HCT116 (cell line): ENCODE measurements around a stretch of chr5.

DNA sequence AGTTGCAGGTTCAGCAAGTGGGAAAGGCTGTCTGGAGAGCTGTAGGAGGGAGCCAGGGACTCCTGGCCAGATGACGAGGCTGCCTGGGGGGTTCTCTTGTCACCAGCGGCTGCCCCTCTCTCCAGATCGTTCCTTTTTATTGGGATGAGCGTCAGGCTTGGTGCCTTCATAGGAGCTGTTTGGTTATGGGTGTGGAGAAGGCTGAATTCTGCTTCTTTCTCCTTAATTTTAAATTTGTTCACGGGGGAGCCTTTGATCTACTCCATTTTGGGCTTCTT, 17.2 kb downstream of the SPRY4 start:
- RRBS = no CpG with 5 or more reads among the region's 5 CpGs

DNA sequence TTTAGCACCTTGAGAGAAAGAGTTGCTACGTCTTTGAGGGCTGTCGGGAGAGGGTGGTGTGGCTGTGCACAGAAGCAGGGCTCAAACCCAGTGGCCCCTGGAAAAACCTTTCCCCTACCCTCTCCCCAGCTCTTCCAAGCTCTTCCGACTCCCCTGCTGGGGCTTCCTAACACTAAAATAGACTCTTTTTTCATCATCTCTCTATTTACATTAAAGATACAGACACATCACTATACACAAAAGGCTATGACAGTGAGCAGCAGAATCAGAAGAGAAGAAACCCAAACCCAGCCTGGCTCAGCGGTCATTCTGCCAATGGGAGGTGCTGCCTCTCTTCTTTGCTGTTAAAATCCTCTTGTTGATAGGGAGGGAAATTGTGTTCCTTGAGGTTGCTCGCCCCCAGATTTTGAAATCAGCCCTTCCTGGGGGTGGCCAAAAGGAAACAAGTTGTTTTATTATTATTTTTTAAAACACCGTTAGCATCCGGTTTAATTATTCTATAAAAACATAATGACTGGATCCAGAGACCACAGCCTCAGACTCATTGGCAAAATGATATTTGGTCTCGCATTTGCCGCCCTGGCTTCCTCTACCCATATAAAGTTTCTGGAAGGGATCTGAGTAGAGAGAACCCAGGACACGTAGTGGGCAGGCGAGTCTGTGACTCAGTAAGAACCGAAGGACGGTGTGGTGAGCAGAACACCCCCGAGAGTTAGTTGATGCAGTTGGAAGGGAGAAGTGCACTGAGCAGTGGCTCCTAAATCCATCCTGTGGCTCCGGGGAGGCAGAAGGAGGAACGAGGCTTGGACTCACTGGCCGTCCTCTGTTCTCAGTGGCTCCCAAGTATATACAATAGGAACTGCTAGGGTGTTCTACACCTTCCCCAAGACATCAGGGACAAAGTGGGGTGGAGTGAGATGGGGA, 11.8 kb downstream of the SPRY4 start:
- RRBS = no CpG with 5 or more reads among the region's 17 CpGs

- RRBS = no CpG with 5 or more reads among the region's 2 CpGs
These were observed 109.0 kb upstream of the SPRY4 start for GRCh38 chr5:142433777-142434249.

DNA sequence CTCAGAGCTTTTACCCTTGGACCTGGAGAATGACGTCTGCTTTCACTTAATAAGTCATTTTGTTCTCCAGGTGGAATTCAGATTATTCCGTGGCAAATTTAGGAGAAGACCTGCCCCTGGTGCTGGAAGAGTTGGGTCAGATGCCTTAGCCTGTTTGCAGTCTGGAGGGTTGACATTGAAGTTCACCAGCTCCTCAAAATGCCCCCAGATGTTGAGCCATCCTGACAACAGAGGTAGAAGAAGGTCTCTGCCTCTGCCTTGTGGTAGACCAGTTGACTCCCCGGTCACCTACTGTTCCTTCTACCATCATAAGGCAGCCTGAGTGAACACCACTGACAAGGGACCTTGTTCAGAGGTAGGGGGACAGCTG, 176.5 kb downstream of the FGF1 start:
- RRBS = no CpG with 5 or more reads among the region's 3 CpGs

DNA sequence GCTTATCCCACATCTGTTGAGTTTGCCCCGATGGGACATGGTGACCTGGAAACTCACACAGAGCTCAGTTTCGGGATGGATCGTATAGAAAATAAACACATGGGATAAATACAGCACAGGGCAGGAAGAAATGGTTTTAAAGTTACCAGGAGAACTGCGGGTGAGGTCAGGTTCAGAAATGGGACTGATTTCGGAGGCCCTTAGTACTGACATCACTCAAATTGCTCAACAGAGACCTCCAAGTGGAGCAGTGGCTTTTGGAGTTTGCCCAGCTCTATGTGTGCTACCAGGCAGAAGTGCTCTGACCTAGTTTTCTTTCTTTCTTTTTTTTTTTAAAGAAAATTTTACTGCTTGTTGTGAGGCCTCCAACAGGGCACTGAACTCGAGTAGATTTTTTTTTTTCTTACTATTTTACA, 173.9 kb downstream of the FGF1 start:
- RRBS = no CpG with 5 or more reads among the region's 6 CpGs

DNA sequence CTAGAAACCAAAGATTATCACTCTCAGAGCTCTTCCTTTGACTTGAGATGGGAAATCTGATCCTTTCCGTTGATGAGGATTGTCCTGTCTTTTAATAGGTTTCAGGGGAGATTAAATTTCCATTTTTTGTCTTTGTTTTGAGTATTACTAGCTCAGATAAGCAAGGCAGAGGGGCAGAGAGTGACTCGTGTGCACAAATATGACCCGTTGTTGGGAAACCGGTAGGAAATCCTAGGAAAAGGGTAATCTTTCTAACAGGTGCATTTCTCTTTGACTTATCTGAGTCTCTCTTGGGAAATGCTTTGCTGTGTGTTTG, 164.3 kb downstream of the FGF1 start:
- RRBS = no CpG with 5 or more reads among the region's 4 CpGs

DNA sequence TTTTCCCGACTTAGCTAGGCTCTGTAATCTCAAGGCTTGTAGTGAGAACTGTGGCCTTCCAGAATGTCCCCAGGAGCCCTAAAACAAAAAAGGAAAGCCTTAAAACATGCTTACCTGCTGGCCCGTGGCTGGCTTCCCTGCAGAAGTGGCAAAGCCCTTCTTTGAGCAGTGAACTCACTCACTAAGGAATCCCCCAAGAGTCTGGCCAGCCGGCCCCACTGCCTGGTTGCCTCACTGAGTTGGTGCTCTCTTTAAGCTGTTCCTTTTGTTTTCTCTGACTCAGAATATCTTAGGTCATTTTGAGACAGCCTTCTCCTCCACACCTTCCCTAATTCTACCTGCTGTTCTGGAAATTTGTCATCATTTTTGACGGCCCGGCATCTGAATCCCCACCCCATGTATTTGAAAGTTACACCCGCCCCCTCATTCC, 41.9 kb downstream of the FGF1 start:
- RRBS = no CpG with 5 or more reads among the region's 6 CpGs

GRCh38 chr5:142769481-142770032, 620 bp upstream of the ARHGAP26 start:
- RRBS = no CpG with 5 or more reads among the region's 20 CpGs

DNA sequence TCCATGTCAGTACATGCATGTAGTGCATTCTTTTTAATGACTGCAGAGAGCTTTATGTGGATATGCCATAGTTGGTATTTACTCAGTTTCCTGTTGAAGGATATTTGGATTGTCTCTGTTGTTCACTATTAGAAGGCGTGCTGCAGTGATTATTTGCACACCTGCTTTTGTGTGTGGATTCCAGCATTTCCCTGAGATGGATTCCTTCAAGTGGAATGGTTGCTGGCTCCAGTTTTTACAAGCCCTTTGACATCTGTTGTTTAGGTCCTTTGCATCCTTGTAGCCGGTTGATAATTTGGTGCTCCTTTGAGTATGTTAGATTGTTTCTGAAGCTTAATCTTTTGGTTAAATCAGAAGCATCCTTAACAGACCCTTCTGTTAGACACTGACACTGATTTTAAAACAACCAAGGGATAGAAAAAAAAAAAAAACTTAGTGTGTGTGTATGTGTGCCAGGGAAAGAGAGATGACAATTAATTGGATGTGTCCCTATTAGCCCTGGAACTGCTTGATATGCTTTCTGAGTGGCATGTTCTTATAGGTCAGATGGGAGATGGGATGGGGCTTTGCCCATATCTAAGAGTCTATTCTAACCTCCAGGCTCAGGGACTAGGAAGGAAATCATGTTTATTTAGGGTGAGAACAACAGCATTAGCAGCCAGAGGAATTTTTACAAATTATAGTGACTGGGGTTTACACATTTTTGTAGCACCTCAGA, 8.5 kb downstream of the ARHGAP26 start:
- RRBS = no CpG with 5 or more reads among the region's 2 CpGs

DNA sequence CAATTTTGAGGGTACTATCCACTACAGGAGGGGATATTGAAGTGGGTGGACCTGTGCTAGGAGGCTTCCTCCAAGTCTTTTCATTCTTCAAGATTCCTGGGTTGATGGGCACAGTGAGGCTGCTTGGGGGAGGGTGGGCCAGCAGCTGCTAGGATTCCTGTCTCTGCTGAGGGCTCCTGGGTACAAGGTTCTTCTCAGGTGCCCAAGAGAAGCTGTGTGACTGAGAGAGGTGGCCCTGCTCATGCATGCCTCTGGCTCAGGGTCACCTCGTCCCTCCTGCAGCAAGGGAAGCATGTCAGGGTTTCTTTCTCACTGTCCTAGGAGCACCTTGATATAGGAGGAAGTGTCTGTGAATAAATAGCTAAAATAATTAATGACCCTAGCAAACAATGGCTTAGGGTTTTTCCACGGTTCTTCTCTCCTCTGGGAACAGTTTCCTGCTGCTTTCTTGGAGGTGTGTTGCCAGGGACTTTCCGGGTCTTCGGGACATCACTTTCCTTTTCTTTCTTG, 87.1 kb downstream of the ARHGAP26 start:
- RRBS = no CpG with 5 or more reads among the region's 4 CpGs

DNA sequence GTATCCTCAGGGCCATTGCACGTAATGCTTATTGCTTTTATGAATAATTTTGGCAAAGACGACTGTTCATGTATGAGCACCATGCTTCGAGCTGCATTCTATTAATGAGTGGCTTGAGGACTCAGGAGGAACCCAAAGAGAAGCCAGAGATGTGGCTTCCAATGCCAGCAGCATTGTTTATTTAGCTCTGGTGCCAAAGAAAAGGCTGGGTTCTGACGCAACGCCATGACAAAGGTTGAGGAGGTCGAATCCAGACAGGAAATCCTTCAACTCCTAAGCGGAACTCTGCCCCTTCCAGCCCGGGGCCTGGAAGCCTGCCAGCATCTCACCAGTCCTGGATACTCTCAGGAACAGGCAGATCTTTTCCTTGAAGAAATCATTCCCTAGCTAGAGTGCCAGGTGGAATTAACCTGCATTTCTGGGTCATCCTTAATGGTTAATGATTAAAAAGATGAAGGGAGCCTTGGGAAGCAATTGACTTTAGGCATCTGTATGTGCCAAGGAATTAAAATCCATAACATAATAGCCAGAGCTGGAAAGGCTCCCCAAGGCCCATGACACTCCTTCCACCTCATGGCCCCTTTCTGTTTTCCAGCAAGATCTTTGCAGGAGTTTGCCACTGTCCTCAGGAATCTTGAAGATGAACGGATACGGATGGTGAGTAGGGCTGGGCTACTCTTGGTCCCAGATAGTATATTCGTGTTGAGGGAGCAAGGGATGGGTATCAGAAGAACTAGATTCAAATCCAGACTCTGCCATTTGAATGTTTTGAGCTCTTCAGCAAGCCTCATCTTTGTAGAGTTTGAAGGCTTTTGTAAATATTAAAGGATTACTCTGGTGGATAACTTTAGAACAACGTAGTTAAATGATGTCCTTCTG, 104.6 kb downstream of the ARHGAP26 start:
- RRBS = no CpG with 5 or more reads among the region's 12 CpGs

DNA sequence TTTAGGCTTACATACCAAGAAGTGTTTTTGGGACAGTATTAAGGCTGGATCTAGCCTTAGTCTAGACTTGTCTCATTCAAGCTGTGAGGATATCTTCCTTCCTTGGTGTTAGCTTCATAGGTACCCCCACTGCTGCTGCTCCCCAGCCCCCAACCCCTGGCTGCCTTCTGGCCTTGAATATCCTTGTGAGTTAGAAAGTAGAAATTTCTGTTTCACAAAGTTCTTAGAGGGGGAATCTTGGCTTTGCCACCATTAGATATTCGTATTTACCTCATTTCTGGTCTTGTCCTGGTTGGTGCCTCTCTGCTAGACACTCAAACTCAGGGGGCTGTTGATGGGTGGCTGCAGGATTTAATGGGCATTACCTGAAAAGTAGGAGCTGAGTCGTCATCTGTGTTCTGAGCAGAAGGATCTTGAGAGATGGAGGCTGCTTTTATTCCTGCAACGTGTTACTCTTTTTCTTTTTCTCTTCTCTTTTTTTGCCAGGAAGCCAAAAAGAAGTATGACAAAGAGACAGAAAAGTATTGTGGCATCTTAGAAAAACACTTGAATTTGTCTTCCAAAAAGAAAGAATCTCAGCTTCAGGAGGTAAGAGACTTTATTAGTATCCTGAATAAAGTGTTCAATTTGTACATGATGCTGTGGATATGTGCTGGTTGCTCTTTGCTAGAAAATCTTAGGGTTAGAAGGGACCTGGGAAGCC, 114.8 kb downstream of the ARHGAP26 start:
- RRBS = no CpG with 5 or more reads among the region's 3 CpGs

DNA sequence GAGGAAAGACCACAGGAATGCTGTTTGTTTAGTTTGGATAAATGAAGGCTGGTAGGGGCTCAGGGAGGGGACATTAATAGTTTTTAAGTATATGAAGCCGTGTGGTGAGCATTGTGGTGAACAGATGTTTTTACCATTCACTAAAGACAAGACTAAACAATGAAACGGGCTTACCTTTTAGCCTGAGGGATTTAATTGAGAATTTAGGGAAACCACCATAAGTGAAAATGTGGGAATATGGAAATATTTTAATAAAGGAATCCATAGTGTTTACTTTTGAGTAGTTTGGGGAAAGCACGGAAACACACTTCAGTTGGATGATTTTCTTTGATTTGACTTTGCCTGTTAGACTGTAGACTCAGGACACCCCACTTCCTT, 130.9 kb downstream of the ARHGAP26 start:
- RRBS = no CpG with 5 or more reads among the region's 3 CpGs

DNA sequence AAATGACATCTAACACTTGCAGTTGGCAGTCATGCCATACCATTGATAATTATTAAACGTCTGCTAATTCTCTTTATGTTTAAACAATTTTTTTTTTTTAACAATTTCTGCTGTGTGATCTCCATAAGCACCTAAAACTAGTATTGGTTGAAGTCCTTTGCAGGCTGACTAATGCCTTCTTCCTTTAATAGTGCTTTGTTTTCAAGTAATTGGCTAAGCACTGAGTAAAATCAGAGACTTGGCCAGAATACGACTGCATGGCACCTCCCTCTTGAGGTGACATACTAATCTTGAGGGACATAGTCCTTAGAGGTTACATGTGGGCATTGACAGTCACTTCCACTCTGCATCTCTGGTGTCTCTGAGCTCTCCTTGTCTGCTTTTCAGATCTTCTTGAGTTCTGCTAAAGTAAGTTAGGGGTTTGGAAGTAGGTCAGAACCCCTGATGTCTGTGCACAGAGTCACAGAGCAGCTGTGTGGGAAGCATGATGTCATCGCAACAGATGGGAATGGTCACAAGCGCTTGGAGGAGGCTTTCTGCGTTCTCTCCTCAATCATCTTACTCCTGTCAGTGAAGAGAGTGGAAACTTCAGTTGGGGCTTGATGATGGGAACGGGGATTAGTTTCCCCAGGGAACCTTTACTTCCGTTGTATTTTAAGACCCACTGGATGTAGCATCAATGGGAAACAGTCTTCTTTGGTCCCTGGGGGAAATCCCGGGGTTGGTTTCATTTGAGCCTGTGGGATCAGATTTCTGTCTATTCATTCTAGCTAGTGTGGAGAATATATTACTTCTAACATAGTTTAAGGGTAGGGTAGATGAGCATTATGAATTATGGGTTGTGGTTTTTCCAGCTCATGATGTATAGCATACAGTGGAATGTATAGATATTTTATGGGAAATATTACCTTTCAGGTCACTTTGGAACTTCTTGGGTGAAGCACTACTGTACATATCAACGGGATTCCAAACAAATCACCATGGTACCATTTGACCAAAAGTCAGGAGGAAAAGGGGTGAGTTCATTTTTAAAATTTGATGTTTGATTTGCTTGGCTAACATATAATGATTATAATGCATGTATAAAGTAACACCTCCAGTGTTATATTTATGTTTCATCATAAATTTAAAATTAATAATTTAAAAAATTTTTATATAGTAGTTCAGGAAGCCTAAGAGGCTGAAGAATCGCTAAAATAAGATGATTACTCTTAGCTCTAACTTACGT, 137.0 kb downstream of the ARHGAP26 start:
- RRBS = no CpG with 5 or more reads among the region's 11 CpGs

GRCh38 chr5:142920852-142921202, 150.7 kb downstream of the ARHGAP26 start:
- RRBS = no CpG with 5 or more reads among the region's 2 CpGs

DNA sequence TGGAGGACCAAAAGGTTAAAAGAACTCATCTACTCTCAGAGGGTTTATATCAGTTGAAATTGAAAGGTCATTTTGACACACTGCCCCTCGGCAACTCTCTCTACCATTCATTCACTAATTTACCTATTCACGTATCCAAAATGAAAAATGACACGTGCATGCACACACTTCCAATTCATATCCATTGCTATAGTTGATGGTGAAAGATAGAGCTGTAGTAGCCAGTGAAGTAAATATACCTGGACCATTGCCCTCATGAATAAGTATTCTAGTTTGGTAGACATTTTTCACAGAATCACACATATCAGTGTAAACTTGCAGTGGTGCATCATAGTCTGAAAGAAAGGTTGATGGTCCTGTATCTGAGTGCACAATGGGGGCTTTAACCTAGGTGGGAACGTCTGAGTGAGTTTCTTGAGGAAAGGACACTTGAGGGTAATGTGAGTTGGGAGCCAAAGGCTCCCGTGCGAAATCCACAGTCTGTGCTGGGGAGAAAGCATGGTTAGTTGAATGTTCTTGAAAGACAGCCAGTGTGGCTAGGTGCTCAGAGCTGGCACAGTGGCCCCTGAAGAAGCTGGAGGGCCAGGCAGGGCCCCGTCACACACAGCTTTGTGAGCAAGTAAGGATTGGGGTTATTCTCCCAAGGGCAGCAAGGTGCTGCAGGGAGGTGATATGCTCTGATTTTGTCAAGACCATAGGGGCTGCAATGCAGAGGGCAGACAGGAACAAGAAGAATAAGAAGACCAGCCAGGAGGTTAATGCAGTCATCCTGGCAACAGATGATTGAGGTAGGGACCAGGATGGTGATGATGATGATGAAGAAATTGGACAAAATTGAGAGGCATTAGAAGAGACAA, 260.7 kb downstream of the ARHGAP26 start:
- RRBS = no CpG with 5 or more reads among the region's 7 CpGs

DNA sequence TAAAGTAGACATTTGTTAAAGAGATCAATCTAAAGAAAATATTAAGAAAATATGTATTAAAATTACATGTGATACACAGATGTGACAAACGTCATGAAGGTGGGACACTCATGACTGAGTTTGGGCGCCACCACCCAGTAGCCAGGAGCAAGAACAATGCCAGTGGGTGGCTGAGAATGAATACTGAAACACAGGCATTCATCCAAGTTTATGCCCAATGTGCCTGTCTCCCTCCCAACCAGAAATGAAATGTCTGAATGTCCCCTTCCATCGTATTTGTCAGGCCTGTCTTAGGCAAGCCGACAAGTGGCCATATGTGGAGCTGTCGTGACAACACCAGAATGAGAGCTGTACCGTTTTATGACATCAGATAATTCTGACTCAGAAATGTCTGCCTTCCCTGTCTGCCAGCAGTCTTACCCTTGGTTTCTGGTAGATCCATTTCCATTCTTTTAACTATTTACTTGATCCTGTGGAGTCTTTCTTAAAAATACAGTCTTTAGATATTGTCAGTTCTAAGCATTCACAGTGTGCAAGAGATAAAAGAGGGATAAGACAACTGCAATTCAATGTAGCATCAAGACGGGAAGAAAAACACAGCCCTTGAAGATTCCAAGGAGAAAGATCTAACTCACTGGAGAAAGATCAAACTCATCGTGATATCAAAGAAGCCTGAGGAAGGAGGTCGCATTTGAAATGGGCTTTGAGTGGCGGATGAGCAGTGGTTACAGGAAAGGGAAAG, 211.7 kb downstream of the NR3C1 start:
- RRBS = no CpG with 5 or more reads among the region's 10 CpGs

DNA sequence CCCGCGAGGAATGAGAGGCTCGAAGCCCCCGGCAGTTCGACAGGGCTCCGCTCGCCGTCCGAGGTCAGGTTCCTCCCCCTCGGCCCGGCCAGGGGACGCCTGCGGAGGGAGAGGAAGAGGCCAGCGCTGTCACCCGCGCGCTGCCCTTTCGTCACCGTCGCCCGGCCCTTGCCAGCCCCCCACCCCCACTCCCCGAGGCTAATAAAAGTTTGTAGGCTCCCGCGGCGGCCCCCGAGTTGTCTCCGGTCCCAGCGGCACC, 651 bp downstream of the NR3C1 start:
- RRBS = 2% methylated on average over 22 of the region's 28 CpGs

- RRBS = no CpG with 5 or more reads among the region's 5 CpGs
These were observed 6.3 kb upstream of the NR3C1 start for GRCh38 chr5:143409726-143410291.